Ureter (tissue), 1 donor: ENCODE measurements around a stretch of chr7.

- PRO-cap: no peak
These were observed 174.7 kb downstream of the CCDC71L start for GRCh38 chr7:106485869-106486956.

- PRO-cap: no peak
These were observed 49.9 kb downstream of the CCDC71L start for GRCh38 chr7:106610954-106611516.

GRCh38 chr7:106656962-106657699 lies 3.8 kb downstream of the CCDC71L start:
- PRO-cap: no peak

DNA sequence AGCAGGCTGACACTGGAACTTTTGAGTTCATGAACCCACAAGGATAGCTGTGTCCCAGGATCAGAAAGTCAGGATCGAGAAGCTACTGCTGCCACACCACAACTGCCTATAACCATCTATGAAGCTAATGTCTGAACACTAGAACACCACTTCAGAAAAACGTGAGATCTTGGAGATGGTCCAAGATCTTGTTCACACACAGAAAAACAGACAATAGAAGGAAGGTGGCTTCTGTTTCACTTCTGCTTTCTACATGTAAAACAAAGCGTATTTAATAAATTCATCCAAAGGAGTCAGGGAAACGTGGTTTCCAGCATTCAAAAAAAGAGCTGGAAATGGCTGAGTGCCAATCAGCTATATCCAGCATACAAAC lies 70.2 kb upstream of the CCDC71L start:
- PRO-cap: no peak

- PRO-cap: no peak
These were observed 2.3 kb downstream of the PIK3CG start for GRCh38 chr7:106867423-106867748.

- PRO-cap: no peak
These were observed 5.8 kb downstream of the PIK3CG start for GRCh38 chr7:106870718-106871370.

DNA sequence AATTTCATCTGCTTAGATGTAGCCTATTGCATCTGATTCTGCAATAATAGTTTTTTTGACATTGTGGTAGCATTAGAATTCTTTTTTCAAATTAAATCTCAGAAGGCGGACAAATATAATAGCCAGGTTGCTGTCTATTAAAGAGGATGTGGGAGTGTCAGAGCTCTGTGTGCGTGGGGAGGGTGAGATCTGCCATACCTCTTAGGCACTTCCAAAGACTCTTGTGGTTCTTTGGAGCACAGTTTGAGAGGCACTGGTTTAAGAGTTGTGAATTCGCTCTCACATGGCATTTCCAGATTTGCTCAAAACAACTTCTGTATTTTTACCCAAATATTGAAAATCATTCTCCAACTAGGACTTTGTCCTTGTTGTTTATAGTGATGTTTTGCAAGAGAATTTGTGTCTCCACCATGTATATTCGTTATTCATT lies 14.0 kb downstream of the PIK3CG start:
- PRO-cap: no peak

DNA sequence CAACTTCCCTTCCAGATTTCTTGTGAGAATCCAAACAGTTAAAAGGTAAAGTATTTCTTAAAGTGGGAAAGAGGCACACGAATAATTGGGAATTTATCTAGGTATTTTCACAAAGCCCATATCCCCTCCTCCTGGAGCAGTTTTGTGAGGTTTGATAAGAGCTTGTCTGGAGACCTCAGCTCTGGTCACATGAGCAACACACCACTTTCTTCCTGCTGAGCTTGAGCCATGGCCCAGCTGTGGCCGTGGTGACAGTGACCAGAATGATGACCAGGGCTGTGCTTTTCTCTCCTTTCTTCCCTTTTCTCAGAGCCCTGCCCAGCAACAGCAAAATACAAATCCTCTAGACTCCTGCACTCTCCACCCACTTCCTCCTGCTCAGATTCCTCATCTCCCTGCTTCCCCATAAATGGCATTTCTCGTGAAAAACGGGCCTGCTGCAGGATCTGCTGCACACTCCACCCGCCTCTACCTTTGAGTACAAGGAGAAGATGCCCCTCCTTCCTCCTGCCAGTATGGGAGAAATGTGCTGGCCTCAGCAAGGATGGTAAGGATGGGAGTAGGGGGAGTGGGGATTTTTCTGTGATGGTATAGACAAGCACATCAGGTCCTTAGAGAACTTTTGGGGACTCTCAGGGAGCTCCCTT lies 87.8 kb downstream of the PIK3CG start:
- PRO-cap: no peak

DNA sequence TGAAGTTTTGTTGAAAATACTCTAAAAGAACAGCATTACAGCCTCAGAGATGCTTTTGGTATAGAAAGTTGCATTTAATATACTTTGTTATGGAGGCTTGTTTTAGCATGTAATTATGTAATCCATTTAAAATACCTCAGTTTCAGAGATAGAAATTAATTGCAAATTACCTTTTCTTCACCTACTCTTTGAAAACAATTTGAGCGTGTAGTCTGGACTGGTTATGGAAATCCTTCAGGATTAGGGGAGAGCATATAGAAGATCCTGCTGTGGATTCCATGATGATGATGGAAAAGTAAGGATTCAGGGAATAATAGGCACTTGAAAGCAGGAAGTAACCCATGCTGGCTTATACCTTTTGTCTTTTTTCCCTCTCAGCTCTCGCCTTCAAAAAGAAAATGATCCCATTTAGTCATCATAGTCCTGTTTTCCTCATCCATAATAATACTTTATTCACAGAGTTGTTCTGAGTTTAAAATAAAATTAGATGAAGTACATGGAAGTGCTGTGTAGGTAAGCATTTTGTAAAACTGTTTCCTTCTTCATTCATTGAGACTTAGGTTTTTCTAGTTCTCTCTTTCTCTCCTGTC lies 4.4 kb downstream of the HBP1 start:
- PRO-cap: no peak

DNA sequence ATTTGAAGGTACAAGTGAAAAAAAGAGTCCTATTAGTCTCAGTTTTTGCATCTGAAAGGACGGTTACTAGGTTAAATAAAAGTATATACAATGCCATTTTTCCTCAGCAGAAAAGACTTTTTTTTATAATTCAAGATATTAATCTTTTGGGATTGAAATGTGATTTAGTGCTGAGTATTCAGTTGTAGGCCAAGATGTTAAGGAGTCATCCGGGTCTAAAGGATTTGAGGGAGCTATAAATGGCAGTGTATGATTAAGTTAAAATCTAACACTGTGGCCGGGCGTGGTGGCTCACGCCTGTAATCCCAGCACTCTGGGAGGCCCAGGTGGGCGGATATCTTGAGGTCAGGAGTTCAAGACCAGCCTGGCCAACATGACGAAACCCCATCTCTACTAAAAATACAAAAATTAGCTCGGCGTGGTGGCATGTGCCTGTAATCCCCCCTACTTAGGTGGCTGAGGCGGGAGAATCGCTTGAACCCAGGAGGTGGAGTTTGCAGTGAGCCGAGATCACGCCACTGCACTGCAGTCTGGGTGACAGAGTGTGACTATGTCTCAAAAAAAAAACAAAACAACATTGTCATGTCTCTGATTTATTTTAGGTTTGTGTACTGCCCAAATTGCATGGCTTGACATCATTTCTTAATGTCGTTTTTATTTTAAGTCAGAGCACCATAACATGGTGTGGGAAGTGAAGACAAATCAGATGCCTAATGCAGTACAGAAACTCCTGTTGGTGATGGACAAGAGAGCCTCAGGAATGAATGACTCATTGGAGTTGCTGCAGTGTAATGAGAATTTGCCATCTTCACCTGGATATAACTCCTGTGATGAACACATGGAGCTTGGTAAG lies 10.6 kb downstream of the HBP1 start:
- PRO-cap: no peak

DNA sequence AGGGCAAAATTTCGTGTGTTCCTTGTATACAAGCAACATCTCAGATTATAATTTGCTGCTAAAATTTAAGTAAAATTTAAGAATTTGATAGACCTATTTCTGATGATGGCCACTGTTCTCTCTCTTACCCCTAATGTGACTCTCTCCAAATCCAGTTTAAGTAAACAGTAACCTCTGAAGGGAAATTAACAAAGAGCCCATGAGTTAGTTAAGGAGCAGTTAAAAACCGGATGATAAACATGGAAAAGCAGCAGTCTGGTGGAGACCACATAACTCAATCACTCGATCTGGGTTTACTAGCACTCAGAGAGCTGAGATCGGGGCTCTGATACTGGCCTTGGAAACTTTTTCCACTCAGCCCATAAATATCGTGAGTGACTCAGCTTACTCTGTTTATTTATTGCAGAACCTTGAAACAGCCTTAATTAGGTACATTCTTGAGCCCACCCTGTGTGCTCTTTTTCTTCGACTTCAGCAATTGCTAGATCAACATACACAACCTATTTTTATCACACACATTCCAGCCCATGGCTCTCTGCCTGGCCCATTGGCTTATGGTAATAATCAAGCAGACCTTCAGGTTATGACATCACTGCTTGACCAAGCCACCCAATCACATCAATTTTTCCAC lies 82.3 kb upstream of the GPR22 start:
- PRO-cap: no peak

DNA sequence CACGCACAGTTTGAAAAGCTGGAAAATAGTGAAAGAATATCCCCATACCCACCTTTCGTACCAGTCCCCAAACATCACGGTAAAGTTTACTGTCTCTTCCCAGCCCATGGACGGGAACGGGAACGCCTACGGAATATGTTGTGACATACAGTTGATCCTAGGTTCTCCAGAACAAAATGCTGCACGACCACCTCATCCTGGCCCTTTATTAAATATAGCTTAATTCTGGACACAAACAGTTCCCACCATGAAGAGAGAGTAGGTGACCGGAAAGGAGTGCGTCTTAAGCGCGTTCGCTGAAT lies 462 bp upstream of the BCAP29 start:
- PRO-cap: no peak

DNA sequence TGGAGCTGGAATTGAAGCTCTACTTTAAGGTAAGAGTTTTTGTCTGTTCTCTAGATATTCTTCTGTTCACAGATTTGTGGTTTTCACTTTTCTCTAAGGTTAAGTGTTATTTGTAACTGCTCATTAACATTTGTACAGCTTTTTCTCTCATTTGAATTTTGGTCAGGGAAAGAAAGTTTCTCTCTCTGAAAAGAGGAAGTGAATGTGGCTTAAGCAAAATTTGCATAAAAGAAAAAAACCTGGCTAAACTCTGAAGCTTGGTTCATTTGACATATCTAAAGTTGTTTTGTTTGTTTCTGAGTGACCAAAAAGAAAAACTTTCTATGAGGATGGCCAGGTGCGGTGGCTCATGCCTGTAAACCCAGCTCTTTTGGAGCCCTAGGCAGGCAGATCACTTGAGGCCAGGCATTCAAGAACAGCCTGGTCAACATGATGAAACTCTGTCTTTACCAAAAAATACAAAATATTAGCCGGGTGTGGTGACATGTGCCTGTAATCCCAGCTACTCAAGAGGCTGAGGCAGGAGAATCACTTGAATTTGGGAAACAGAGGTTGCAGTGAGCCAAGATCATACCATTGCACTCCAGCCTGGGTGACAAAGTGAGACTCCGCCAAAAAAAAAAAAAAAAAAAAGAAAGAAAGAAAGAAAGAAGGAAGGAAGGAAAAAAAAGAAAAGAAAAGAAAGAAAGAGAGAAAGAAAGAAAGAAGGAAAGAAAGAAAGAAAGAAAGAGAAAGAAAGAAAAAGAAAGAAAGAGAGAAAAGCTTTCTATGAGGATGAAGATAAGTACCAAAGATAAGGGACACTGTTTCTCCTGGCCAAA lies 21.8 kb upstream of the SLC26A4 start:
- PRO-cap: no peak

DNA sequence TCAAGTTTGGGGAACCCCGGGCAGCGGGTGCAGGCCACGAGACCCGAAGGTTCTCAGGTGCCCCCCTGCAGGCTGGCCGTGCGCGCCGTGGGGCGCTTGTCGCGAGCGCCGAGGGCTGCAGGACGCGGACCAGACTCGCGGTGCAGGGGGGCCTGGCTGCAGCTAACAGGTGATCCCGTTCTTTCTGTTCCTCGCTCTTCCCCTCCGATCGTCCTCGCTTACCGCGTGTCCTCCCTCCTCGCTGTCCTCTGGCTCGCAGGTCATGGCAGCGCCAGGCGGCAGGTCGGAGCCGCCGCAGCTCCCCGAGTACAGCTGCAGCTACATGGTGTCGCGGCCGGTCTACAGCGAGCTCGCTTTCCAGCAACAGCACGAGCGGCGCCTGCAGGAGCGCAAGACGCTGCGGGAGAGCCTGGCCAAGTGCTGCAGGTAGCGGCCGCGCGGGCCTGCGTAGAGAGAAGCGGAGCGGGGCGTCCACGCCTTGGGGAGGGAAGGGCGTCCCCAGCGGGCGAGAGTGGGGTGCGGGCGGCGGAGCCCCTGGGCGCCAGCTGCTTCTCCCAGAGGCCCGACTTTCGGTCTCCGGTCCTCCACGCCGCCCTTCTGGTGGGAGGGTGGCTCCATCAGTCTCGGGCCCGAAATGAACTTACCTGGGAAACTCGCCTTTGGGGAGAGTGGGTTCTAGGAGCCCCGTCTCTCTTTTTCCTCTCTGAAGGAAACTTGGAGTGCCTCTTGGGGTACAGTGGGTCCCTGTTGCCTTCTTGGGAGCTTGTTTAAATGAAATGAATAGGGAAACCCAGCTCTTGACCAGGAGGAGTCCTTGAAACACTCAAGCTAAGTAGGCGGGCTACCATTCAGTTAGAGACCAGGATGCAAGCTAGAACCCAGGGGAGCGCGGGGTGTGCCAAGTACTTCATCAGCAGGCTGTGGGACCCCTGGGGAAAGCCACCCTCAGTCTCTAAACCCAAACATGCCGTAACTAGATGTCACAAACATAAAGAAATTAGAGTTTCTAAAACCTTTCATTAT lies 1.1 kb downstream of the SLC26A4 start:
- PRO-cap: no peak

GRCh38 chr7:107692650-107693341 lies 32.2 kb downstream of the SLC26A4 start:
- PRO-cap: no peak

- PRO-cap: no peak
These were observed 1.3 kb downstream of the CBLL1 start for GRCh38 chr7:107745036-107745838.

GRCh38 chr7:107923829-107924099 lies 32.8 kb downstream of the DLD start:
- PRO-cap: no peak

DNA sequence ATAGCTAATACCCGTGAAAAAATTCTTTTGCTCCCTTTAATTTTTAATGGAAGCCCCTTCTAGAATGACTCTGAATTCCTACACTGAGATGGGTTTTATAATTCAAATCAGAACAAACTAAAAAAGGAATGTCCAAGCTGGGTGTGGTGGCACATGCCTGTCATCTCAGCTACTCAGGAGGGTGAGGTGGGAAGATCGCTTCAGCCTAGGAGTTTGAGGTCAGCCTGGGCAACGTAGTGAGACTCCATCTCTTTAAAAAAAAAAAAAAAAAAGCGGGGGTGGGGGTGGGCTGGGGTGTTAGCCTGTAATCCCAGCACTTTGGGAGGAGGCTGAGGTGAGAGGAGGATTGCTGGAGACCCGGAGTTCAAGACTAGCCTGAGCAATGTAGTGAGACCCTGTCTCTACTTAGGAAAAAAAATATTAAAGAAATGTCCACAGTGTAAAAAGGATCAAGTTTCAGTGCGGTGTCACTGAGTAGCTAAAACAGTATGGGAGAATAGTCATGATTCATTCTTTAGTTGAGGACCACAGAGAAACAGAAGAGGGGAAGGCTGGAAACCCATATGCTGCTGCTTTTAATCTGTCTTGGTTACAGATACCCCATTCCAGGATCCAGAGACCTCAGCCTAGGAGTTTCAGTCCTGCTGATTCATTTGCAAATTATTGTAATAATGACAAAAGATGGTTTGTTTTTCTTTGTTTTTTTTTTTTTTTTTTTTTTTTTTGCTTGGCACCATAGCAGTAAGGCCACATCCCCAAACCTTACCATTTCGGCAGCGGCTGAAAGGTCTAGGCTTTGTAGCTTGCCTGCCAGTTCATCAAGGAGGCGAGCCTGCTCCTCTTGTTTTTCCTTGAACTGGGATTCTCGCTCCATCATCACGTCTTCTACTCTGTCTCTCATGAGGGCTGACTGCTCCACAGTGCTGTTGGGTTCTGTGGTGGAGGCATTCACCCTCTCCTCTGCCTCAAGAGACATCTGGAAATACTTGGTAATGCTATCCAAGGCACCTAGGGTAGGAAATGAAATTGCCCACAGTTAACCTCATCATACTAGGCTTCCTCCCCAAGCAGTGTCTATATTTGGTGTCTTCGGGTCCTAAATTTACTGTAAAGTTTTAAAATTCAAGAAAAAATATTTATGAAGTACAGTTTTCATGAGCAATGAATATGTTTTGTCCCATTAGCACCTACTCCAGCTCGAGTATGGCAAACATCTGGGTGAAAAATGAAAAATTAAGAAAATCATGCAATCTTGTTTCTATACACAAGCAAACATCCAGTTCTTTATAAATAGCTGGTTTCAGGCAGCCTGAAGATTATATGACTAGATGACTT lies 44.1 kb downstream of the DLD start:
- PRO-cap: no peak

- PRO-cap: no peak
These were observed 1.3 kb upstream of the LAMB1 start for GRCh38 chr7:108003996-108005003.

GRCh38 chr7:108094272-108094726 lies 35.9 kb downstream of the LAMB4 start:
- PRO-cap: no peak